Peyer's patch (tissue), 4 donors: ENCODE measurements around the genes ZNF480, ZNF610, ZNF701 and DPRX.

GRCh38 chr19:52291790-52292795 is 4.9 kb upstream of the ZNF480 start:
- PRO-cap, result no peak
- RAMPAGE, long total RNA, 4 experiments, result no peak in any of the 4 experiments

DNA sequence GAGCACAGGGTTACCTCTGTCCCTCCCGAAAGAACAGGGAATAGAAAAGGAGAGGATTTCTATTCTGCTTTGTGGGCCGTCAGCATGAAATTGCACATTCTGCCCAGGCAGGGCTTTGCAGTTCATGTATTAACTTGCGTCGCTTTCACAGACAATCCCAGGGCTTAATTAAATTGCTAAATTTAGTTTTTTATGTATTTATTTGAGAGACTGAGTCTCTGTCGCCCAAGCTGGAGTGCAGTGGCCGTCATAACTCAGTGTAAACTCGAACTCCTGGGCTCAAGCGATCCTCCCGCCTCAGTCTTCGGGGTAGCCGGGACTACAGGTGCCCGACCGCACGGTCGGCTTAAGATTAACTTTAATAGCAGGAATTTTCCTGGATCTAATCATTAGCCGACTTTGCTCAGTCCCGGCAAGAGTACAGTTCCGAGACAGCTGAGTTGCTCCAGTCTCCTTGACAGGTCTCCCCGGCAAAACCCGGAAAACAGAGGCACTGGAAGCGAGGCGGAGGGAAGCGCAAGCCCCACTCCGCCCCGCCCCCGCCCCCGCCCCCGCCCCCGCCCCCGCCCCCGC is 363 bp upstream of the ZNF480 start:
- PRO-cap, result bidirectional peak, plus-strand start outside the sequence, minus-strand start at position 479 of the sequence
- RAMPAGE, long total RNA, 4 experiments, result no peak in any of the 4 experiments

DNA sequence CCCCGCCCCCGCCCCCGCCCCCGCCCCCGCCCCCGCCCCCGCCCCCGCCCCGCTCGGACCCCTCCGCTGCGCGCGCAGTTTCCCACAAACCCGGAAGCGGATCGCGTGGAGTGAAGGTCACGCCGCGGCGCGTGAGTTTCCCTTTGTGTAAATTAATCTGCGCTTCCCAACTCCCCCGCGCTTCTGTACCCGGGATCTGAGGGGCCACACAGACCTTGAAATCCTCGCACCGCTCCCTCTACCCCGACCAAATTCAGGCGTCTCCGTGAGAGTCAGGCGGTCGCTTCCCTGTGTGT is at the start of gene ZNF480:
Gene ZNF480, plus strand, starts transcription at position 77 of the 296 bp plus-strand sequence.
- PRO-cap, result bidirectional peak, plus-strand start at position 87 of the sequence, minus-strand start outside the sequence
- RAMPAGE, long total RNA, 4 experiments, result start-site peak on the plus strand in 3 of 4 experiments, centred at positions 81 to 90 of the sequence, 52 to 59 reads per replicate

- PRO-cap, result bidirectional peak, plus-strand start at chr19:52336245, minus-strand start at chr19:52336159
- RAMPAGE, long total RNA, 4 experiments, result no peak in any of the 4 experiments
These were observed at the start of gene ZNF610 for GRCh38 chr19:52335931-52336465. Gene ZNF610 (plus strand): TSS chr19:52336243.

GRCh38 chr19:52533846-52534302 is 6.4 kb downstream of the ZNF808 start:
- PRO-cap, result no peak
- RAMPAGE, long total RNA, 4 experiments, result no peak in any of the 4 experiments

DNA sequence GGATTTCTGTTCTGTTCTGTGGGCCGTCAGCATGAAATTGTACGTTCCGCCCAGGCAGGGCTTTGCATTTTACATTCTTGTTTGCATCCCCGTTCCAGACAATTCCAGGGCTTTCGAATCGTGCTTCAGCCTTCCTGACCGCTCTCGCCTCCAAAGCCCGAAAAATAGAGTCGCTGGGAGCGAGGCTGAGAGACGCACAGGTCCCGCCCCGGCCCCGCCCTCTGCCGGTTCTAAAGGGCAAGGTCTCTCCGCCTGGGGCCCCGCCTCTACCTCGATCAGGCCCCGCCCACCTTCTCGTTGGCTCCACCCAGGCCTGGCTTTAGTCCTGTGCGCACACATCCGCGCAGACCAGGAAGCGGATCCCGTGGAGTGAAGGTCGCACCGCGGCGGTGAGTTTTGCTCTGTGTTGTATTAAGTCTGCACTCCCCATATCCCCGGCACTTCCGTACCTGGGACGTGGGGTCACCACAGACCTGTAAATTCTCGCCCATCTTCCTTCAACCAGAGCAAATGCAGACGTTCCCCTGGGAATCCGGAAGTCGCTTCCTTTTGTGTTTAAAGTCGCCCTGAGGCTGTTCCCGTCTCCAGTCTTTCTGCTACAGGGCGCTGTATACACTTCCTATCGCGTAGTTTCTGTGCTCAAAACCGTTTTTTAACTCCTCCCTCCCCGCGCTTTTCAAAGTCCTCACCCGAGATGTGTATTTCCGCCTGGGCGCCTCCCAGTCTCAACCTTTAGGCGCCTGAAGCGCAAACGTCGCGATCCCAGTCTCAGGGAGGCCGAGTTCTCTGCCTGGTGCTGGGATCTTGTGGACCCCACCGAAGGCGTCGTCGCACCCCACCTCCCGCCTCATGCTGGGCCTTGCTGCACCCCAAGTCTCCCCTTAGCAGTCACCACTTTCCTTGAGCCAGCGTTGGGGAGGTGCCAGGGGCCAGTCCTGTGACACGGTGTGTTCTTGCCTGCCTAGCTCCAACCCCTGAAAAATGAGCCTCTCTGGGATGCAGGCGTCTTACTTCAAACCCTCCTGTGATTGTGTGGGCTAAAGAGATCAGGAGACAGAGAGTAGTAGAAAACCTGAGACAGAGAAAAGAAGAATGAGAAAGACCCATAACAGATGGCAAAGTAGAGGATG is at the start of gene ZNF701:
Gene ZNF701, plus strand, starts transcription at position 346 of the 1,130 bp plus-strand sequence.
- PRO-cap, result bidirectional peak, plus-strand start at position 351 of the sequence, minus-strand start at position 152 of the sequence; unidirectional peak, minus-strand start at position 595 of the sequence; bidirectional peak, plus-strand start at position 587 of the sequence, minus-strand start at position 595 of the sequence
- RAMPAGE, long total RNA, 4 experiments, result start-site peak on the plus strand in 4 of 4 experiments, centred at positions 349 to 356 of the sequence, 70 to 382 reads per replicate

DNA sequence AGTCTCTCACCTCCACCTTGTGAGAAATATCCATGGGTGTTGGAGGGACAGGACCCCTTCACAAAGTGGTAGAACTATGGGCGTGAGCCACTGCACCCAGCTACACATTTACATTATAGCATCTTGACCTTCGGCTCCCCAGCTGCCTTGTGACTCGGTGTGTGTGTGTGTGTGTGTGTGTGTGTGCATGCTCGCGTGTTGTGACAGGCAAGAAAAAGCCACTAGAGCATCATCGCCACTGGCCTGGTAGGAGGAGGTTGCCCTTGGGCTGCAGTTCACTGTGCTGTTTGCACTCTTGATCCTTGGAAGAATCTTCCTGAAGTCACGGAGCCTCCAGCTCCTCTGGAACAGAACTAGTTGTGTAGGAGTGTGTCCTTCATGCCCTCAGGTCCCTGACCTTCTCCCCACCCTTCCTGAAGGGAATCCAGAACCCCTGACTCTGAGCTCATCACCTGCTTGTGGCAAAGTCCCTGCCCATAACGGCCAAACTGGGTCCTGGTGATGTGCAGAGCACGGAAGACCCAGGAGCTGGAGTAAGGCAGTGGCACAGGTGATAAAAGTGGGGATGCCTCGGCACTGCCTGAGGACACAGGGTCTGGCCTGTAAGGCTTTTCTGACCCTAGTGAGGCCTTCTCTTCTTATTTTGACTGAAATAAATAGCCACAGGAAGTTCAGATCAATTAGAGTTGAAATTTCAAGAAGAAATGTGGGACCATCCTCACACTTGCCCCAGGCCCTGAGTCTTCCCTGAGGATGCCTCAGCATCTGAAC is 13.9 kb upstream of the ZNF888 start:
- PRO-cap, result no peak
- RAMPAGE, long total RNA, 4 experiments, result no peak in any of the 4 experiments

DNA sequence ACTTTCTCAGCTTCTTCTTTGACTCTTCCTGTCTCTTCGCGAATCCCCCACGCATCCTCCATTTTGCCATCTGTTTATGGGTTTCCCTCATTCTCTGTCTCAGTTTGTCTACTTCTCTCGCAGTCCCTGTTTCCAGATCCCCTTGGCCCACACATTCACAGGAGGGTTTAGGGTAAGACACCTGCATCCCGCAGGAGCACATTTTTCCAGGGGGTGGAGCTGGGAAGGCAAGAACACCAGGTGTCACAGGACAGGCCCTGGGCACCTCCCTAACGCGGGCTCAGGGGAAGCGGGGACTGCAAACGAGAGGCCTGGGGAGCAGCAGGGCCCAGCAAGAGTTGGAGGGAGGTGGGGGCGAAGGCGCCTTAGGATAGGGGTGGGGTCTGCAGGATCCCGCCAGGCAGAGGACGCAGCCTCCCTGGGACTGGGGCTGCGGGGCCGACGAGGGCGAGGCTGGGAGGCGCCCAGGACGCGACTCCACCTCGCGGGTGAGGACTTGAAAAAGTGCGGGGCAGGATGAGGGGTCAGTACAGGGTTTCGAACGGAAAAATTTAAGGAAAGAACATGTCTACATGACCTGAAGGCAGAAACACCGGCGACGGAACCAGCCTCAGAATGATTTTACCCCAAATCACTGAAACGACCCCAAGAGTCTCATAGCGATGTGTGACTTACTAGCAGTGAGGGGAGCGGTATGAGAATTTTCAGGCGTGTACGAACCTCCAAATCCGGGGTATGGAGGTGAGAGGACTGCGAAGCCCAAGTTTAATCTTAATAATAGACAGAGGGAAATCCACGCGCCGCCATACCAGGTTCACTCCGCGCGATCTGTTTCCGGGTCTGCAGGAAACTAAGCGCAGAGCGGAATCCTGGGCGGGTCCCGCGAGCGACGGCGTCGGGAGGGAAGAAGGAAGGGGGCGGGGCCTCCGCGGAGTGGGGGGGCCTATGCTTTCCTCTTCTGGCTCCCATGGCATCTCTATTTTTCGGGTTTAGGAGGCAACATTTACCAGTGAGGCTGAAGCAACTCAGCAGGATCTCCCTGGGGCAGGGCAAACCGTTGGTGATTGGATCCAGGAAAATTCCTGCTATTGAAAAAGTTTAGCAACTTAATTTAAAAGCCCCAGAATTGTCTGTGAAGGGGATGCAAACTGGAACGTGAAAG is 7.1 kb upstream of the ERVV-2 start:
- PRO-cap, result no peak
- RAMPAGE, long total RNA, 4 experiments, result no peak in any of the 4 experiments

- PRO-cap, result no peak
- RAMPAGE, long total RNA, 4 experiments, result no peak in any of the 4 experiments
These were observed 23.7 kb downstream of the ZNF160 start for GRCh38 chr19:53079472-53079973.

DNA sequence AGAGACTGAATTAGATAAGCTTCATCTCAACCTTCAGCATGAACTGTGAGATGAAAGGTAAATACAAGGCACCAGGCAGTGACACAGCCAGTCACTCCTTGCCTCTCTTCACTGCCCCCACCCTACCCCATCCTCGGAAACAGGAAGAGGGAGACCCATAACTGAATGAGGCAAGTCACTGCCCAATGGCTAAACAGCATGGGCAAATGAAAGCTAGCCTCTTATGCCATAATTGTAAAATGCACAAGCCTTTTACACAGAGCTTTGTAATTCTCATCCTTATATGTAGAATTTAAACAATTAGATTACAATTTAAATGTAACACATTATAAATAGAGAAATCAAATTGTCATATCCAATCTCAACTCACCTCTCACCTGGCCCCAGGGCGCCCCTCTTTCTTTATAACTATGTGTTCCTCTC is 1.6 kb downstream of the ZNF160 start:
- PRO-cap, result no peak
- RAMPAGE, long total RNA, 4 experiments, result no peak in any of the 4 experiments

DNA sequence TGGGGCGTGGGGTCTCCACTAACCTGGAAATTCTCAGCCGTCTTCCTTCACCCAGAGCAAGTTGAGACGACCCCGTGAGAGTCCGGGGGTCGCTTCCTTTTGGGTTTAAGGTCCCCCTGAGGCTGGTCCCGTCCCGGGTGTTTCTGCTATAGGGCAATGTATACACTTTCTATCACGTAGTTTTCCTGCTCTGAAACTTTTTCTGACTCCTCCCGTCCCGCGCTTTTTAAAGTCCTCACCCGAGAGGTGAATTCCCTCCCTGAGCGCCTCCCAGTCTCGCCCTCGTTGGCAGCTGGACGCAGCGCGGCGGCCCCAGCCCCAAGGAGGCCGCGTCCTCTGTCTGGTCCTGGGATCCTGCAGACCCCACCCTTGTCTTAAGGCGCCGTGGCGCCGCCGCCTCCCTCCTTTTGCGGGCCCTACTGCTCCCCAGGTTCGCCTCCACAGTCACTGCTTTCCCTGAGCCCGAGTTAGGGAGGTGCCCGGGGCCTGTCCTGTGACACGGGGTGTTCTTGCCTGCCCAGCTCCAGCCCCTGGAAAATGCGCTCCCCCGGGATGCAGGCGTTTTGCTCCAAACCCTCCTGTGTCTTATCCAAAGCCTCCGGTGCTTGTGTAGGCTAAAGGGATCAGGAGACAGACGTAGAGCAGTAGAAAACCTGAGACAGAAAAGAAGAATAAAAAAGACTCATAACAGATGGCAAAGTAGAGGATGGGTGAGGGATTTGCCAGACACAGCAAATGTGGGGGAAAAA is 480 bp downstream of the ZNF765 start:
- PRO-cap, result no peak
- RAMPAGE, long total RNA, 4 experiments, result no peak in any of the 4 experiments

GRCh38 chr19:53497347-53498088 is 30.0 kb downstream of the ZNF813 start:
- PRO-cap, result no peak
- RAMPAGE, long total RNA, 4 experiments, result no peak in any of the 4 experiments

DNA sequence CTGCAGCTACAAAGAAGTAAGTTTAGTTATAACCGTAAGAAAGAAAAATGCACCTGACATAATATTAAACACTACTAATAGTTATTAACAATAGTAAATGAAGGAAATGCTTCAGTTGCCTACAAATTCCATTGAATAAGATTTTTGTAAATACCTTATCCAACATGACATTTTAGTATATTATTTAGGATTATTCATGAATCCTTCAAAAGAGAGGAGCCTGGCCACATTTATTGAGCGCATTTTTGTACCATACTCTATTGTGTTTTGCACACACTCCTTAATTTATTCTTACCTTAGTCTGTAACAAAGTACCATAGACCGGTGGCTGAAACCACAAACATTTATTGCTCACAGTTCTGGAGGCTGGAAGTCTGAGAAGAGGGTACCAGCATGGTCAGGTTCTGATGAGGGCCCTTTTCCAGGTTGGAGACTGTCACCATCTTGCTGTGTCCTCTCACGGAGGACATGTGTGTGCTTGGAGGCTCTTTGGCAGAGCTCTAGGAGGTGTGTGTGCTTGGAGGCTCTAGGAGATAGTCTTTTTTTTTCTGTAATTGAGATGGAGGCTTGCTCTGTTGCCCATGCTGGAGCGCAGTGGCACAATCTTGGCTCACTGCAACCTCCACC is 2.1 kb downstream of the ZNF331 start:
- PRO-cap, result no peak
- RAMPAGE, long total RNA, 4 experiments, result no peak in any of the 4 experiments

DNA sequence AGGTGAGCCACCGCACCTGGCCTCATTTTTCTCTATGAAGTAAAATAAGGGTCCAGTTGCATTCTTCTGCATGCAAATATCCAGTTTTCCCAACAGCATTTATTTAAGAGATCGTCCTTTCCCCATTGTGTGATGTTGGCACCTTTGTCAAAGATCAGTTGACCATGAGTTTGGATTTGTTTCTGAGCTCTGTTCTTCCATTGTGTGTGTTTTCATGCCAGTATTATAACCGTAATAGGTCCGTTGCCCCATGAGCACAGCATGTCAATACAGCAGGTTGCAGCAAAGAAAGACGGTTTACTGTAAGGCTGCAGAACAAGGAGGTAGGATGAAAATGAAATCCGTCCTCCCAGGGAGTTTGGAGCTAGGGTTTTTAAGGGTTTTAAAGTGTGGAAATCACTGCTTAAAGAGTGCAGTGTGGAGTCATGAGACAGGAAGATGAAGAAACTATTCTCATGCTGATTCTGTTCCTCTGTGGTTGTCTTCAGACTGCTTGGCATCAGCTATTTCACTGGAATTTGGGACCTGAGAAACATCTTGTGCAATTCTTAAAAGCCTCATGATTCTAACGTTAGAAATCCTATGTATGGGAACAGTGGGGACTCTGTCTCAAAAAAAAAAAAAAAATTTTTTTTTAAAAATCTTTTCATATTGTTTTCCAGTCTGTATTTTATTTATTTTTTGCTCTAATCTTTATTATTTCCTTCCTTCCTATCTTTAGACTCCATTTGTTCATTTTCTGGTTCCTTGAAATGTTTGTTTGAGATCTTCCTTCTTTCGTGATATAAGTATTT is 11.3 kb downstream of the ZNF331 start:
- PRO-cap, result no peak
- RAMPAGE, long total RNA, 4 experiments, result no peak in any of the 4 experiments

GRCh38 chr19:53579079-53579410 is 41.1 kb downstream of the ZNF331 start:
- PRO-cap, result no peak
- RAMPAGE, long total RNA, 4 experiments, result no peak in any of the 4 experiments

DNA sequence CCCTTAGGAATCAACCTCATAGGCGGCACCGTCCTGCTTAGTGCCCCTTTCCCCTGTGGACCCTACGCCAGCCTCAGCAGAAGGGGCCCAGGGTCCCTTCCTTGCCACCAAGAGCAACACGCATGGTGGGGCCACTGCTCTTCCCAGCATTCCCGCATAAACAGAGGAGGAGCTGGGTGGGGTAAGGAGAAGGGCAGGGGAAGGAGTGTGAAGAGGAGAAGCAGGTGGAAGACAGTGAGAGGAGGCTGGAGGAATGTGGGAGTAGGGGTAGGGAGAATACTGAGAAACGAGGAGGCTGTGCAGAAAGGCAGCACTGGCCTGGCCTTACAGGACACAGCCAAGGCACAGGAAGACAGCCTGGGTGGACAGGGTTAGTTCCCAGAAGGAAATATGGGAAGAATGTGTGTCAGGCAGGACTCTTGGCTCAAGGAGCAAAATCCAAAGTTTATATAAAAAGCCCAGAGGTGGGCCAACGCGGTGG is 44.0 kb downstream of the ZNF331 start:
- PRO-cap, result no peak
- RAMPAGE, long total RNA, 4 experiments, result no peak in any of the 4 experiments

GRCh38 chr19:53631583-53632258 is at the start of gene DPRX:
Gene DPRX (plus strand): TSS chr19:53631999.
- PRO-cap, result no peak
- RAMPAGE, long total RNA, 4 experiments, result no peak in any of the 4 experiments

DNA sequence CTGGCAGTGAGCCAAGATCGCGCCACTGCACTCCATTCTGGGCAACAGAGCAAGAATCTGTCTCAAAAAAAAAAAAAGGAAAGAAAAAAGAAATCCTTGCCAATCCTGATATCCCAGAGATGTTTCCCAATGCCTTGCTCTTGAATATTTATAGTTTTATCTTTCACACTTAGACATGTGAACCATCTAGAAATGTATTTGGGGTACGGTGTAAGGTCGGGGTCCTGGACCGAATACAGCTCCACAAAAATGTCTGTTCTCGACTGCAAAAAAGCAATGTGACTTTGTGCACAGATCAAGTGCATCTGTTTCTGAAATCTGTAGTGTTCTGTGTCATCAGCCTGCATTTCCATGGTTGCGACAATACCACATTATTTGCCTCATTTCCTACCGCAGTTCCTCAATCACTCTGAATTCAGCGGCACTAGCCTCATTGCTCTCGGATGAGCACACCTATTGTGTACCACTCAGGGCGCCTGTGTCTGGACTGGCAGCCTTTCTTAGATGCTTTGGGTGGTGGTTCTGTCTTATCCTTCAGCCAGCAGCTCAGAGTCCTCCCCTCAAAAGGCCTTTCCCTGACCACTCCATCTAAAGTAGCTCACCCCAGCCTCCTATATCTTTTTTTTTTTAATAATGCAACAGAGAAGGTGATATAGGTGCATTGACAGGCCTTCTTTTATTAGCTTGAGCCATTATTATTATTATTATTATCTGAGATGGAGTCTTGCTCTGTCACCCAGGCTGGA is 15.9 kb upstream of the MYADM start:
- PRO-cap, result no peak
- RAMPAGE, long total RNA, 4 experiments, result no peak in any of the 4 experiments

GRCh38 chr19:53877005-53878040 is 4.7 kb upstream of the PRKCG start:
- PRO-cap, result no peak
- RAMPAGE, long total RNA, 4 experiments, result no peak in any of the 4 experiments

DNA sequence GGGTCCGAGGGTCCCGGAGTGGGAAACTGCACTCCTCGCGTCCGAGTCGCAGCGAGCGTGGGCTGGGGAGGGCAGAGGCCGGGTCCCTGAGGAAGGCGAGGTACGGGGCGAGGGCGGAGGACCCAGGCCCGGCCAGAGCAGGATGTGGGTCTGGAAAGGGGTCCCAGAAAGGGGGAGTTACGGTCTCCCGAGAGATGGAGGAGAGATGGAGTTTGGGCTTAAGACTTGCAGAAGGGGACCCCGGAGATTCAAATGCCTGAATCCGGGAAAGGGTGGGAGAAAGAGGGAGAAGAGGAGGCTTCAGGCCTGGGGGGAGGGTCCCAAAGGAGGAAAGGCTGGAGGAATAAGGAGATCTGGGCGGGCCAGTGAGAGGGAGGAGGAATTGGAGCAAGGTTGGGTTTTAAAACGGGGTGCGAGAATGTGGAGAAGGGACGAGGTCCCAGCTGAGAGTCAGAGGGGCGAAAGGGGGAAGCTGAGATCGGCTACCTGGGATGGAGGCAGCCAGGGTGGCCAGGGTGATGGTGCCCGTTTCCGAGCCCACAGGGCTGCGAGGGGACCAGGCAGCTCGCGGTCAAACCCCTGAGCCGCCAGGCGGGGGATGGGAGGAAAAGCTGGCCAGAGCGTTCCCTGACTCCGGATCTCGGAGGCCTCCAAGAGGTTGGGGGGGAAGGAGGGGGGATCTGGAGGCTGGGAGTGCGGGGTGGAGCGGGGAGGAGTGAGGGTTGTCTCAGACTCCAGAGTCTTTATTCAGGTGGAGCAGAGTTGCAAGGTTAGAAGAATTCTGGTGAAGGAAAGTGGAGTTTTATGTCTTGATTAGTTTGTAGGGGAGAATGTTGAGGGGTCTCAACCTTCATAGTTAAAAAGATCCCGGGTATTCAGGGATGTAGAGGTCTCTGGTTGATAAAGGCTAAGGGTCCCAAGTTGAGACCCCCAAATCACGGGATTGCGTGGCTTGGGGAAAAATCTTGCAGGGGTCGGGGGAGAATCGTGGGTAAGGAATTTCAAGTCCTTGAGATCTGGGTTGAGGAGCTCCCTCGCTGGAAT is 947 bp downstream of the CACNG7 start:
- PRO-cap, result no peak
- RAMPAGE, long total RNA, 4 experiments, result no peak in any of the 4 experiments